ENCODE data around the genes CA10, KIF2B, NOG and AKAP1.

- PRO-cap, 2 experiments: peak in 1 of 2 experiments; most common plus-strand start chr17:50919127 (in 1); most common minus-strand start chr17:50919015 (in 1)
Measured at GRCh38 chr17:50918790-50919384, 52.7 kb upstream of the TOB1 start.

- PRO-cap, 2 experiments: no peak in any of the 2 experiments
Measured at GRCh38 chr17:50953536-50954058, 87.4 kb upstream of the TOB1 start.

DNA sequence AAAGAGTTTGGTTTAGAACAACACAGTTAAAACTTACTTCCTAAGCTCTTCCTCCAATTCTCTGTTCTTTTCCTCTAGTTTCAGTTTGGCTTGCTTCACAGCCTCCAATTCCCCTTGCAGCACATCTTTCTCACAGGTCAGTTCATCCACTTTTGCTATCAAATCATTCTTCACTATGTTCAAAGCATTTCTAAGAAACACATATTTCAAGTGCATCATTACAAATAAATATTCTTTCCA lies 114.7 kb downstream of the SPAG9 start:
- PRO-cap, 2 experiments: no peak in any of the 2 experiments

DNA sequence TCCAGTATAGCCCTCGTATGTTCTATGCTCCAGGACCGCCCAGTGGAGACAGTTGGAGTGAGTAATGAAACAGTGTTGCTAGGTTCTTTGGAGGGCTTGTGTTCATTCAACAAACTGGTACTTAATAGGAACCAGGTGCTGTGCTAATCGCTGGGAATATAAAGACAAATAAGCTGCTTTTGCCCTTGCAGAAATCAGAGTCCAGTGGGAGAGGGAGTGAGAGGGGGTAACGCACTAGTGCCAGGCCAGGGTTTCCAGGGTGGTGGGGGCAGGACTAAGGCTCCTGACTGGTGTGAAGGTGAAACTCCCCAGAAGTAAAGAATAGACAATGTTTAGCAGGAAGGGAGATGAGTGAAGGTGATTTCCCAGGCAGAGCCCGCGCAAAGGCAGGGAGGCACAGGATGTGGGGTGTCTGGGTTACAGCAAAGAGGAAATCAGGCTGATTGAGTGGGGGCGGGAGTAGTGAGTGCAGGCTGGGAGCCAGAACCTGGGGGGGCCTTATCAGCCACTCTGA lies 167.4 kb downstream of the UTP18 start:
- PRO-cap, 2 experiments: no peak in any of the 2 experiments

- PRO-cap, 2 experiments: peak in 1 of 2 experiments; most common plus-strand start chr17:52158430 (in 1); most common minus-strand start chr17:52158303 (in 1)
Measured at GRCh38 chr17:52158183-52159320, at the start of gene CA10. CA10 (minus strand) TSS chr17:52158714.

GRCh38 chr17:52409285-52409942 lies 250.9 kb upstream of the CA10 start:
- PRO-cap, 2 experiments: no peak in any of the 2 experiments

GRCh38 chr17:53822626-53823044 lies at the start of gene KIF2B:
KIF2B (plus strand) TSS chr17:53822927.
- PRO-cap, 2 experiments: no peak in any of the 2 experiments

- PRO-cap, 2 experiments: no peak in any of the 2 experiments
Measured at GRCh38 chr17:55265351-55266362, 897 bp downstream of the HLF start.

GRCh38 chr17:55419833-55420684 lies 1.6 kb downstream of the MMD start:
- PRO-cap, 2 experiments: peak in 1 of 2 experiments; most common plus-strand start chr17:55420257 (in 1)

- PRO-cap, 2 experiments: no peak in any of the 2 experiments
Measured at GRCh38 chr17:55446125-55446475, 24.5 kb upstream of the MMD start.

DNA sequence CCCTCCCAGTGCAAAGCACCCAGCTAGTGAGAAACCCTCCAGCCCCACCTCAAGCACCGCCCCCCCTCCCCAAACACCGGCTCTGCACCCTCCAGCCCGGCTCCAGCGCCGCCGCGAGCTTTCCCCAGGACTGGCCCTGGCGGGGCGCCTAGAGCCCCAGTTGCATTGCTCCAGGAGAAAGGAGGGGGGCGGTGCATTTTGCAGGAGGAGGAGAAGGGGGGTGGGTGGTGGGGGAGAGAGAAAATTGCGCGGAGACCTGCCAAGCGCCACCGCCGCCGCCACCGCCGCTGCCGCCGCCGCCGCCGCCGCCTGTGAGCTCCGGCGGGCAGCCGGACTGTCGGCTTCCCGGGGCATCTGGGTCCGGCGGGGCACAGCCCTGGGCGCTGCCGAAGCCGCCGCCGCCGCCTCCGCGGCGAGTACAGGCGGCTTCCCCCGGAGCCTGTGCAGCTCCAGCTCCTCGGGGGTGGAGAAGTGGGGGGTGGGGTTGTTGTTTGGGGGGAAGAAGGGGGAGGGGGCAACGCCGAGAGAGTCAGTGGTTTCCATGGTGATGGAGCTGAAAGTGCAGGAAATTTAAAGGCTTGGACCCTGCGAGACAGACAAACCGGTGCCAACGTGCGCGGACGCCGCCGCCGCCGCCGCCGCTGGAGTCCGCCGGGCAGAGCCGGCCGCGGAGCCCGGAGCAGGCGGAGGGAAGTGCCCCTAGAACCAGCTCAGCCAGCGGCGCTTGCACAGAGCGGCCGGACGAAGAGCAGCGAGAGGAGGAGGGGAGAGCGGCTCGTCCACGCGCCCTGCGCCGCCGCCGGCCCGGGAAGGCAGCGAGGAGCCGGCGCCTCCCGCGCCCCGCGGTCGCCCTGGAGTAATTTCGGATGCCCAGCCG lies at the start of gene NOG:
Gene NOG (plus strand): TSS at position 599 of the 877 bp plus-strand sequence.
- PRO-cap, 2 experiments: peak in 1 of 2 experiments; most common plus-strand start position 599 of the sequence (in 1); most common minus-strand start position 420 of the sequence (in 1)

GRCh38 chr17:56888095-56889067 lies 25.5 kb downstream of the TRIM25 start:
- PRO-cap, 2 experiments: no peak in any of the 2 experiments

- PRO-cap, 2 experiments: no peak in any of the 2 experiments
Measured at GRCh38 chr17:57032217-57032730, 52.8 kb upstream of the AKAP1 start.

DNA sequence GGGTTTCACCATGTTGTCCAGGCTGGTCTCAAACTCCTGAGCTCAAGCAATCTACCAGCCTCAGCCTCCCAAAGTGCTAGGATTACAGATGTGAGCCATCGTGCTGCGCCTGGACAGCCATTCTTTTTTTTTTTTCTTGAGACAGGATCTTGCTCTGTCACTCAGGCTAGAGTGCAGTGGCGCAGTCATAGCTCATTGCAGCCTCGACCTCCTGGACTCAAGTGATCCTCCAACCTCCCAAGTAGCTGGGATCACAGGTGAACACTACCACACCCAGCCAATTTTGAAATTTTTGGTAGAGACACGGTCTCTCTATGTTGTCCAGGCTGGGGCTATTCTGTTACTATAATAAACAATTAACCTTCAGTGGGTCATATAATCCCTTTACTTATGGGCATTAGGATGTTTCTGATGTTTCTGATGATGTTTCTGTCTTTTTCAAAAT lies 49.7 kb upstream of the AKAP1 start:
- PRO-cap, 2 experiments: no peak in any of the 2 experiments

DNA sequence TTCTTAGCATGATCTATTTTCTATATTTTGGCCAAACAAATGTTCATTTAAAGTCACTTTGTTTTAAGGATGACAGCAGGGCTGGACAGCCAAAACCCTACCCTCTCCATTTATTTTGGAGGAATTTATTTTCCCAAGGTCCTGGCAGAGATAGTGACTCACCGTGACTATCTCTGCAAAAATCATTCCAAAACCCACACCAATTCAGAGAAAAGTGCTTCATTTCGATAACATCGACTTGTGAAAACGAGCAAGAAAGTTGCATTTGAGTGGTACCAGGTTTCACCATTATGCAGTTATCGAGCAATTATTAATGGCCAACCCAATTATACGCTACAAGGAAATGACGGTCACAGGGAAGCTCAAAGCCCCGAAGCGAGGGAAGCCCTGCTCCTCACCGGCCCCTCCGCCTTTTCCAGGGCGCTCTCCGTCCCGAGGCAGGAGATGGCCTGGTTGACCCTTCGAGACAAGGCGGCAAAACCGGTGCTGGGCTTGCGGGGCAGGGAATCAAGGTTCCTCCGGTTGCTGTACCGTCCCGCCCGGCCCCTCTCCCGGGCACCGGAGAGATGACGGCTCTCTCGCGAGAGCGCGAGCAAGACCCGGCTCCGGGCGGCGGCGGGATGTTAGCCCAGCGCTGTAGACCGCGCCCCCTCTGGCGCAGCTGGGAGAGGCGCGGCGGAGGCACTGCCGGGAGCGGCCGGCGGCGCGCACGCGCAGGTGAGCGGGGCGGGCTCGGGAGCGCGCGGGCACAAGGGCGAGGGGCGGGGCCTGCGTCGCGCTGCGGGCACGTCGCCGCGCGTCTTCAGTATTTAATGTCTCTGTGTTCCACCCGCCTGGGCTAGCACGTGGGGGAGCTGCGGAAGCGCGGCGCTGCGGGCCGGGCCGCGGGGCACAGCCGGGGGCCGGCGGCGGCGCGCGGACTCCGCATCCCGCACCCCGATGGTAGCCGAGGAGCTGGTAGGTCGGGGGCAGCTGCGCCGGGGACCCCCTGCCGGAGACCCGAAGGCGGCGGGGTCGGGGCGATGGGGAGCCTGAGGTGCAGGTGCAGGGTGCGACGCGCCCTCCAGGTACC lies at the start of gene AKAP1:
Gene AKAP1 (plus strand): TSS at position 805 of the 1,072 bp plus-strand sequence.
- PRO-cap, 2 experiments: peak in 2 of 2 experiments; most common plus-strand start position 836 of the sequence (in 2); most common minus-strand start position 568 of the sequence (in 1)

GRCh38 chr17:57107487-57108236 lies 22.6 kb downstream of the AKAP1 start:
- PRO-cap, 2 experiments: no peak in any of the 2 experiments

DNA sequence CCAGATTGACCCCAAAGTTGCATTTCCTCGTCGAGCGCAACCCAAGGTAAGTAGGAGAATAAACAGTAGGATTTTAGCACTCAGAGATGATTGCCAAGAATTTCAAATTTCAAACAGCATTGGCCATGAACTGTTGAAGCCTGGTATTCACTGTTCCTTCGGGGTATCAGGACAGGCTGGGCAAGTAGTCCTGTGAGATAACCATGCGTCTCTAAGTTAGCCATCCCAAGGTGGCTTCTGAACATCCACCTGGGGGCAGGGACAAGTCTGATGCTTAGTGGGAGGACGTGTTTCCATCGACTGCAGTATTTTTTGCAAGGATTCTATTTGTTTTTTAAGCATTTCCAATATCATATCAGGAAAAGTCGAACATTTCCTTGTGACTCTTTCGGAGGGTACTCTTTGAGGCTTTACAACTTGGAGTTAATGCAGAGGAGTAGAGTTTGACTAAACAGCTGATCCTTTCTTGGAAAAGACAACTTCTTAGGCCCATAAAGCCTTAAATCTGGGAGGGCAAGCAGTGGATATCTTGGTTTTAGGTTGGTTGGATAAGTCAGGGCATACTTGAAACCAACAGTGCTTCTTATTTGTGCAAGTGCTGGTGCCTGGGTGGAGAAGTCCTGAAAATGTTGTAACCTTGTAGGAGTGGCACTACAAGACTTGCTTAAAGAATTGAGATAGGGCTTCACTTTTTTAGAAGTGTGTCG lies 6.0 kb downstream of the MSI2 start:
- PRO-cap, 2 experiments: no peak in any of the 2 experiments

GRCh38 chr17:57329949-57330417 lies 73.7 kb downstream of the MSI2 start:
- PRO-cap, 2 experiments: peak in 1 of 2 experiments; most common plus-strand start chr17:57330127 (in 1)

DNA sequence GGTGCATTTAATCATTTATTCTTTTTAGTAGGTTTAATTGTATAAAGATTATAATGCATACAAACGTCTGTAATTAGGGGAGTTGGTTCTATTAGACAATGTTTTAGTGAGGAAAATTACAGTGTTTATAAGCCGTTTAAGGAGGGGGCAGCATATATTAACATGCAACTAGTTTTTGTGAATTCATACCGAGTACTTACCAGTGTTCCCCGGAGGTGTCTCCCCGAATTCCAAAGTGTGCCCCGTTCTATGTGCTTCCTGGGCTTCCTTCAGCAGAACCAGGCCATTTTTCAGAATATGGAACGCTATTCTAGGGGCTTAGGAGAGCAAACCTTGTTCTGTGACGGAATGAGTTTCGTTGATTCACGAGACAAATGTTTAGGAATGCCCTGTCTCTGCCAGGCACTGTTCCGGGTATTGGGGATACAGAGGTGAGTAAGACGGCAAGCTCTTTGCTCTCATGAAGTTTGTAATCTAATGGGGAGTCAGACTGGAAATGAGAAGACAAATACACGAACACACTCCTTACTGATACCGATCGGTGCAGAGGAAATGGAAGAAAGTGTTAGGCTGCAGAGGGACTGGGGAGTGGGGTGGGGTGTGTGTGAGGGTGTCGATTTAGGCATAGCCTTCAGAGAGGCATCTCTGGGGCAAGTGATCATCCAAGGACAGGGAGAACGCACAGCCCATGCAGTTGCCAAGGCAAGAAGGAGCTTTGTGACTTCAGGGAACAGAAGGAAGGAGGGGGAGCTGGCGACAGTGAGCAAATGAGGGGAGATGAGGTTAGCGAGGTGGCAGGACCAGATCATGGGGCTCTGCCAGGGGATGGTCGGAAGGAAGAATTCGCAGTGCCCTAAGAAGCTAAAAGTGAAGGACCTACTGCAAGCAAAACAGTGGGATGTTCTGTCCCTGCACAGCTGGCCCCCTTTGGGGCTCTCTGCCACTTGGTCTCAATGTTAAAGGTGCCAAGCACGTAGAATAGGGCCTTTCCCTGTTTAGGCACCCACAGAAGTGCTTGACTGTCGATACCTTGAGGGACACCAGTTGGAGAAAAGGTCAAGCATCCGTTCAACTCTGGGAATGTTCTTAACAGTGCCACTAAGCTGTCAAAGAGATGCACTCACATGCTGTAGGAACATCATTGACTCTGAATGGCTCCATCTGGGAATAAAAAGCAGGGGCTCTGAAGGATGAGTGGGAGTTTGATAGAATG lies 189.6 kb downstream of the MSI2 start:
- PRO-cap, 2 experiments: no peak in any of the 2 experiments

- PRO-cap, 2 experiments: peak in 1 of 2 experiments; most common minus-strand start chr17:57455145 (in 1)
Measured at GRCh38 chr17:57454843-57455995, 198.9 kb downstream of the MSI2 start.

Measured in cerebral cortex (tissue), 2 donors.